Measurements from ENCODE around the genes TUSC2, ZMYND10, CYB561D2 and RBM15B.

DNA sequence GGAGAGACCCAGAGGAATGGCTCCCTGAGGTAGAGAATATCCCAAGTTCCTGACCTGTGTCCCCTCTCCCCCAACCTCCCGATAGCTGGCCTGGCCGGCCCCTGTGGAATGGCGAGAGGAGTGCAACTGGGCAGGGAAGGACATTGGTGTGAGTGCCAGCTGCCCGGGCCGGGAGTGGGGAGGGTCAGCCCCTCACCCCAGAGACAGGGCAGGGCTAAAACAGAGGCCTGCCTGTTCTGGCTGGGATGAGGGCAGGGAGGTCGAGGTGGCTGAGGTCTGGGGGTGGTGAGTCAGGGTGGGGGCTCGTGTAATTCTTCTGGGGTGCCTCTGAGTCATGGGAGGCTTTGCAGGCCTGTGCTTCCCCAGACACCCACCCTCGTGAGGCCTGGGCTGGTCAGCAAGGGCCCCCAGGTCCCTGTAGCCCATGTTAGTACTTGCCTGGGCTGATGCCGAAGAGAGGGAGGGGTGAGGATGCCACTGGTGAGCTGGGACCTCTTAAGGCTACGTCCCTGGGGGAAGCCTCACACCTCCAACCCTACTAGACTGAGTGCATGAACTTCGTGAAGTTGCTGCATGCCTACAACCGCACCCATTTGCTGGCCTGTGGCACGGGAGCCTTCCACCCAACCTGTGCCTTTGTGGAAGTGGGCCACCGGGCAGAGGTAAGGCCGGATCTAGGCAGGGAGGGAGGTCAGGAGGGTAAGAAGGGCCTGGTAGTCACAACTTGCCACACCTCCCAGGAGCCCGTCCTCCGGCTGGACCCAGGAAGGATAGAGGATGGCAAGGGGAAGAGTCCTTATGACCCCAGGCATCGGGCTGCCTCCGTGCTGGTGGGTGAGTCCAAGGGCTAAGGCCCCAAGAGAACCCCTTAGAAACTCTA is 1.6 kb downstream of the SEMA3B start:
- PRO-cap, result no peak

GRCh38 chr3:50327869-50328935 is at the start of gene TUSC2:
TUSC2 (minus strand) TSS chr3:50328223.
- PRO-cap, result no peak

GRCh38 chr3:50336426-50336913 is 4.2 kb downstream of the RASSF1 start:
- PRO-cap, result no peak

- PRO-cap, result no peak
Measured at GRCh38 chr3:50345602-50346284, at the start of gene ZMYND10. ZMYND10 (minus strand) TSS chr3:50345732.

DNA sequence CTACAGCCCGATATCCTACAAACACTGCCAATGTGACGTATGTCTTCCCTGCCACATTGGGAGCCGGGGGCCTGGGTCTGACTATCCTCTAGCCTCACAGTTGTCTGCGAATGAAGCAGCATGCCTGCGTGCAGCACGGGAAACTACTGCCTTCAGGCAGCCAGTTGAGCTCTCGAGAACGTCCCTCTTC is 324 bp downstream of the NPRL2 start:
- PRO-cap, result no peak

DNA sequence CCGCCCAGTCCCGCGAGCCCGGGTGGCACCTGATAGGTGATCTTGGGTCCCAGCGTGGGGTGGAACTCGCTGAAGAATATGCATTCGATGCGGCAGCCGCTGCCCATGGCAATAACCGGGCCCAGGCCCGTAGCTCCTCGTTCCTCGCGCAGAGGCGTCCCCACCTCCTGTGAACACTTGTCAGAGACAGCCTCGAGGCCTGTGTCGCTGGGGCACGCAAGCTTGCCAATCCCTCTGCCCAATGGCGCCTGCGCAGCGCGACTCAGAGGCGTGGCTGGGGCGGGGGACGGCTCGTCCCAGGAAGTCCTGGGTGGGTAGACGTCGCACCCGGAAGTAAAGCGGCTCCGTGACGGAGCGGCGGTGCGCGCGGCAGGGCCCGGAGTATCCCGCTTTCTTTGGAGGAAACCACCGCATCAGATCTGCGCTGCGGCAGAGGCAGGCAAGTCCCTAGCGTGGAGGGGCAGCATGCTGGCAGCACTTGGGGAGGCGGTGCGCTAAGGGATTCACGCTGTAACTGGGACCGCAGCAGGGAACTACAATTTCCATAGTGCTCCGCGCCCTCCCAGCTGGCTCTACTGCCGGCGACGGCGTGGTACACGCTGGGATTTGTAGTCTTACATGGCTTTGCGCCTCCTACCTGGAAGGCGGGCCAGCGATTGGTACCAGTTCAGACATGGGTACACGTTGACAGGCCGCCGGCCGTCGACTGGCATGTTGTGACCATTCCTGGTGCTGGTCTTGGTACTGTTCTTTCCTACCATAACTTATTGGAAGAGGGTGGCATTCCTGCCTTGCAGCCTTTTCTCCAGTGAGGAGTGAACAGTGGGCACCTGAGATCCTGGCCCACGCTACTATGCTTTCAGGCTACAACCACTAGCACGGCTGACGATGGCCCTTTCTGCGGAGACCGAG is at the start of gene CYB561D2:
Gene CYB561D2, plus strand, starts transcription at position 317 of the 912 bp plus-strand sequence.
- PRO-cap, result bidirectional peak, plus-strand start at position 336 of the sequence, minus-strand start at position 169 of the sequence

DNA sequence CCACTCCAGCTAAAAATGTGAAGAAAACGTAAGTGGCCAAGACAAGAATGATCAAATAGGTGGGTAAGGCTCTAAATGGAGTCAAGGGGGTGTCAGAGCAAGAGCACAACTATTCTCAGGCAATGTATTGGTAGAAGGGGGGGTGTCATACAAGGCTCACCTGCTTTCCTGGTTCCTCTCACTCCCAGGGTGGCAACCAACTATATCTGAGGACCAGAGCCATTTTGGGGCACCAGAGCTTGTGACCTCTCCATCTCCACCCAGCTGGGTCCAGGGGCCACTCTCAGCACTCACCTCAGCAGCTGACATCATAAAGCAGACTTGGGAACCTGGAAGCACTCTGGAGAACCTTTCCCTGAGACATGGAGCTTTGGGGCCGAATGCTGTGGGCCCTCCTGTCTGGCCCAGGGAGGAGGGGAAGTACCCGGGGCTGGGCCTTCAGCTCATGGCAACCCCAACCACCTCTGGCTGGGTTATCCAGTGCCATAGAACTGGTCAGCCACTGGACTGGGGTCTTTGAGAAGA is 1.5 kb downstream of the HEMK1 start:
- PRO-cap, result no peak

DNA sequence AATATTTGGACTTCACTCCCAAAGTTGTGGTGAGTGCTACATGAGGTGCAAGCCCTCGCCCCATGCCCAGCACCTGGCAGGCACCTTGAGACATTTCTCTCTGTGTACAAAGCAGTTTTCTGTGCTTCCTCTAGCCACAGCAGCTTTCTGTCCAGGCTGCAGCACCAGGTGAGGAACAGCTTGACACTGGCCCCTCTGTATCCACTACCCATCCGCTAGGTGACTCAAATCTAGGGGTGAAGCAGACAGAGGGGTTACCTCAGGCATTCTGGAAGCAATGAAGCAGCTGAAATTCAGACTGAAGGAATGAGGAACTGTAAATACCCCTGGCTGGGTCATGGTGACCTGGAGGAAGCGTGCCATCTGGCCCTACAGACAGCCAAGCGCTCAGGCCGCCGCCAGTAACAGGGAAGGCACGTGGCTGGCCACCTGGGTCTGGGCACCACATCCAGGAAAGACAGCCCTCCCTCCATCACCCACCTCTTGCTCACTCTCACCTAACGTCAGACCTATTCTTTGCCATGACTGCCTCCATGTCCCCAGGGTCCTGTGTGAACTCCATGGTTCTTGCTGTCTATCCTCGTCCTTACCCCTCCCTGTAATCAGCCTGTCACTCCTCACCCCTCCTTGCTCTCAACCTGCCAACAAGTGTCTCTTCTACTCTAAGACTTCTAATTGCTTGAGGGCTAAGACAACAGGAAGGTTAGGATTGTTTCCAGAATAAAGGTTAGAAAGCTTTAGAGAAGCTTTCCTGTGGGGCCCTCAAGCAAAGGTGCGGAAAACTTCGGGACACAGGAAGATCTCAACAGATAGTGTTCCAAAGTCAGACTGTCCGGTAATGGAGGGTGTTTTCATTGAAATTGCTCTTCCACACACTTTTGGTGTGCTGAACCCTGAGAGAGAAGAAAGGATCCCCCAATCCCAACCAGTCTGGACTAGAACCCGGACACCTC is 6.4 kb downstream of the CISH start:
- PRO-cap, result no peak

DNA sequence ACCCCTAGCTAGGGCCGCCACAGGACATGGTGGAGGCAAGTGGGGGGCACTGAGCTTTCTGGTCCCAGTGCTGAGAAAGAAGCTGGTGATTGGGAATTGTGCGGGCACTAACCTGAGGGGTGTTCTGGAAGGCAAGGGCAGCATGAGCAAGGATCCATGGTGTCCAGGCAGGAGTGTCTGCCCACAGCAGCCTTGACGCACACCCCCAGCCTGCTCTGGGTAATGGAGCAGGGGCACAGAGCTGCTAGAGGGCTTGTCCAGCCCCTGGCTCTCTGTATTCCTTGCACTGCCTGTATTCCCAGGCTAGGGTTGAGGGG is 21.3 kb downstream of the MAPKAPK3 start:
- PRO-cap, result no peak

DNA sequence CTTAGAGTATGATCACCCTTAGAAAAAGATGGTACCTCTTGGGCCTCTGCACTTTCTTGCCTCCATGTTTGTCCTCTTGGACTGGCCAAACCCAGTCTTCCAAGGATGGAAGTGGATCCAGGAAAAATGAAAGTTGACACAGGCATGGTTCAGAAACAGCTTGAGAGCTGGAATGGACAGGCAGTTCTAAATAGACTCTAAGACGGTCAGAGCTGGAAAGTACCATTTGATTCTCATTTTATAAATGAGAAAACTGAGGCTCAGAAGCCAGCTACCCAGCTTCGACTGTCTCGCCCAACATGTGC is 17.5 kb upstream of the DOCK3 start:
- PRO-cap, result no peak

DNA sequence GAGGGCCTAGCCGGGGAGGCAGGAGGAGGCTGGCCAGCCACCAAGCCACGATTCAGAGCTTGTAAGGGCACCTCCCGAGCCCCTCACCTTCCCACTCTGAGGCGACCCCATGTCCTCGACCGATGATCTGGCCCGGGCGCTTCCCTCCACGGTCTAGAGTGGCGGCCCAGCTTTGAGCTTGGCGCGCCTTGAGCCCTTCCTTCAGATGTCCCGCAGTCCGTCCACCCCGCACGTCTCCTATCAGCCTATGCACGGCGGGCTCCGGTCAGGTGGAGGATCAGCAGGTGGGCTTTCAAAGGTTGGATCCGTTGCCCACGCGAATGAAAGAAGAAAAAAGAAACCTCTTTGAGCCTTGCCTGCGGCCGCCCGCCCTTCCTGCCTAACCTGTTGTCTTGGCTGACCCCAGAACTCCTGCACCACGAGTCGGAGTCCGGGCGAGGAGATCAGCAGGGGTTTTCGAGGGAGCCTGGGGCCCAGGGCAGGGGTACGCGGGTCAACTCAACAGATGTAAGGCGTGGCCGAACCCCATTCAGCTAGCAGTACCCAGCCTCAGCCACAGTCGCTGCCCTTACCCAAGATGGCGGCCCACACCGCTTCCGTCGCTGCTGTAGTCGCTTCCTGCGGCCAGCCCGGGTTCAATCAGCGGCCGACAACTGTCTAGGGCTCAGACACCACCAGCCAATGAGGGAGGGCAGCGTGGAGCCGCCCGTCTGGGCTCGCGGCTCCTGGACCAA is 470 bp upstream of the MANF start:
- PRO-cap, result no peak

DNA sequence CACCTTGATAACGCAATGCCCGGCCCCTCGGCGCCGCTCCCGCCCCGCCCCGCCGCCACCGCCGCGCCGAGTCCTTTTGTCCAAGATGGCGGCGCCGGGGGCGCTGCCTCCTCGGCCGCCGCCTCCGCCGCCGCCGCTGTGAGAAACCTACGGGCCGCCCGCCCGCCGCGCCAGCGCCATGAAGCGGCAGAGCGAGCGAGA is at the start of gene RBM15B:
Gene RBM15B, plus strand, starts transcription at position 64 of the 201 bp plus-strand sequence.
- PRO-cap, result unidirectional peak, plus-strand start at position 83 of the sequence

GRCh38 chr3:51394416-51395400 is 3.6 kb downstream of the RBM15B start:
- PRO-cap, result no peak

- PRO-cap, result no peak
Measured at GRCh38 chr3:51498862-51499768, 700 bp downstream of the DCAF1 start.

- PRO-cap, result no peak
Measured at GRCh38 chr3:51673850-51674443, 2.9 kb downstream of the TEX264 start.

GRCh38 chr3:51798535-51799136 is 19.6 kb upstream of the IQCF6 start:
- PRO-cap, result no peak

DNA sequence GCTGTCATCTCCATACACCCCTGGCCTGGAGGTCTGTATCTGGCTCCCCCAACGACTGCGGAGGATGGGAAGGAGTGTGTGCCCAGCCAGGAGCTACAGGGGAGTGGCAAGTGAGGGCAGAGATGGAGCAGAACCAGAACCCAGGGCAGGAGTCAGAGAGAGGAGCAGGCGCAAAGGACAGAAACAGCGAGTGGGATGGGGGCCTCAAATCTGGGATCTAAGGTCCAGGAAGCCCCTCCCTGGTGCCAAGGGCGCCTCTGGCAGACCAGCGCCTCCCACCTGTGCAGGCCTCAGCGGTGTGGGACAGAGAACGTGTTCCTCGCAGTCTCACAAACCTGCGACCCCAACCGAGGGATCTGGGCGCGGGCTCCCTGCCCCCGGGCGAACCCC is 366 bp downstream of the PCBP4 start:
- PRO-cap, result no peak

- PRO-cap, result no peak
Measured at GRCh38 chr3:51997964-51998375, 2.3 kb upstream of the RPL29 start.

- PRO-cap, result no peak
Measured at GRCh38 chr3:52023521-52024582, 28.2 kb upstream of the RPL29 start.

DNA sequence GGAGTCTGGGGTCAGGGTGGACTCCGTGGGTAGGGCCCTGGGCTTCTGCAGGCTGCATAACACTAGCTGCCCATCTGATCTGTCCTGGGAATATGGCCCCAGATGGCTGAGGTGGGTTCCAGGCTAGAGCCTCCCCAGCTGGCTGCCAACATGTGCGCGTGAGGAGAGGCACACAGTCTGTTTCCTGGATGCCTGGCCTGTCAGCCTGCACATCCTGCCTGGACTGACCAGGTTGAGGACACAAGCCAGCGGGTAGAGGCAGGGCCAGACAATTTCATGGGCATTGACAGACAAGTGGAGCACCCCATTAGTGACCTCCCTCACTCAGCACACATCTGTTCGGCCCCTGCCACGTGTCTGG is 29.7 kb upstream of the RPL29 start:
- PRO-cap, result no peak

Data from peritoneum (tissue), 1 donor.